Pulmonary artery (tissue), 1 donor: ENCODE data around the gene LCOR.

GRCh38 chr10:96309654-96310439, 5.6 kb downstream of the DNTT start:
- PRO-cap = no peak

- PRO-cap = no peak
Observed at GRCh38 chr10:96514845-96515524, 1.3 kb upstream of the TLL2 start.

DNA sequence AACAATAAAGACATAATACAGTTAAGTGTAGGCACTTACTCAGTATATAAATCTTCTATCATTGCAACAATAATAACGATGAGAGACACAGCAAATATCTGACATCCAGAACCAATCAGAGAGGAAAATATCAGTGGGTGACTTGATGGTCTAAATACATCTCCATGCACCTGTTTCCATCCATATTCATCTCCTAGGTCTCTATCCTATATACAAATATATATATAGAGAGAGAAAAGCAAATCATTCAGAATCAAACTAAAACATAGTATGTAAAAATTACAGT, 35.7 kb downstream of the TM9SF3 start:
- PRO-cap = no peak

DNA sequence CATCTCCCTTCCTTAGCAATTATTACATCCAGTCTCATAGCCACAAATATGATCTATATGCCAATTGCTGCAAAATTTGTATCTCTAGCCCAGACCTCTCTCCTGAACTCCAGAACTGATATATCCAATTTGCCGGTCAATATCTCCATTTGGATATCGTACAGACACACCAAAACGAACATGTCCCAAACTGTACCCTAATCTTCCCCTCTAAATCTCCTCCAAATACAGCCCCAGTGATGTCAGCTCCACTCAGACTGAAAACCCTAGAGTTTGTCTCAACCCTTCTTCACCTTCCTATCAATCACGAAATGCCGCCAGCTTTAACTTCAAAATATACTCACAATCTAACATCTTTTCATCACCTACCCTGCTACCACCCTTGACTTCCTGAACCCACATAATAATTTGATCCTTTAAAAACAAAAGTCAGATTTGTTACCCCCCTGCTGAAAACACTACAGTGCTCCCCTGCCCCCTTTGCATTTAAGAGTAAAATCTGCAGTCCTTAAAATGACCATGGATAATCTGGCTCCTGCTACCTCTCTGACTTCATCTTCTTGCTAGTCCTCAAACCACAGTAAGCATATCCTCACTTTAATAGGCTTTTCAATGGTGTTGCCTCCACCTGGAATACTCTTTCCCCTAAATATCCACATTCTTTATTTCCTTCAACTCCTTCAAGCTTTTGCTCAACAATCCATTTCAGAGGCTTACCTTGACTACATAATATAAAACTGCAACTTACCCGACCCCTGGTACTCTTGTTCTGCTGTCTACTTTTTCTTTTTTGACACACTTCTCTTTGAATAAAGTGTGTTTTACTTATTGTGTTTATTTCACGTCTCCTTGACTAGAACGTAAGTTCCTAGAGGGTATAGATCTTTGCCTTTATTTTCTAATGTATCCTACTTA, 29.5 kb downstream of the TM9SF3 start:
- PRO-cap = no peak

- PRO-cap = no peak
Observed at GRCh38 chr10:96644673-96645930, 58.3 kb upstream of the TM9SF3 start.

- PRO-cap = unidirectional peak, plus-strand start at chr10:96832074; bidirectional peak, plus-strand start at chr10:96832298, minus-strand start at chr10:96832148
Observed at GRCh38 chr10:96831554-96832358, at the start of gene LCOR. Gene LCOR (plus strand): TSS chr10:96832298.

GRCh38 chr10:96898440-96899055, 66.5 kb downstream of the LCOR start:
- PRO-cap = no peak

- PRO-cap = no peak
Observed at GRCh38 chr10:96921582-96922030, 89.5 kb downstream of the LCOR start.

GRCh38 chr10:96936631-96937190, 104.6 kb downstream of the LCOR start:
- PRO-cap = no peak

- PRO-cap = no peak
Observed at GRCh38 chr10:96954971-96955675, 123.0 kb downstream of the LCOR start.

DNA sequence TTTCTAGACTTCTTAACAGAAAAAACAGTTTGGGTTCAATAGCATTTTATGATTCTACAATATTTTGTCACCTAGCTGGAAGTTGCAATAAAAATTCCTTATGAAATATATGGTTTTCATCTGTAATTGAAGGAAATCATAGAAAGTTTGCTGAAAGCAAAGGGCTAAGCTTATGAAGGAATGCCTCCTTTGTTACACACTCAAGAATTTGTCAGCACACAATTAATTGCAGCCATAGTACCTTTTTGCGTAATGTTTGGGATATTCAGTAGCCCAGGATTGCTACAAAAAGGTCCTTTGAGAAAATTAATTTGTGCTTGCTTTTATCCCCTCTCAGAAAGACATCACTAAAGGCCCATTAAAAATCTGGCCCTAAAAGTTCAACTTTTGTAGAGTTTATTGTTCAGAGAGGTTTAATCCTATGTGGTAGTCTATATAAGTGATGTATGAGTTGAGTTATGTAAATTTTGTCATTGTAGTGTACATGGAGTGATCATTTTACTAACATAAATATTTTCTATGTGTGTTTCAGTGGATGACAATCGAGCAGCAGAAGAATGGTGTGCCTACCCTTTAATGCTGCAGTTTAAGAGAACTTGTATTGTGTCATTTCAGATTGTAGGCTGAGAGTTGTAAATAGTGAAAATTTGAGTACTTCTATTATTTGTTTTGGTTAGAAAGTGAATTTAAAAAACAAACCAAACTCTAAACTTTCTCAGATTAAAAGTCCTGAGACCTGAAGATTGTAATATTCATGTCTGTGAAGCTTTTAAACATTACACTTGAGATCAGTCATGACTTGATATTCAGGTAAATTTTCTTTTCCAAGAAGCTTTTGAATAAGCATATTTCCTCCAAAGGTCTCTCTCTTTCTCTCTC, 126.0 kb downstream of the LCOR start:
- PRO-cap = no peak

DNA sequence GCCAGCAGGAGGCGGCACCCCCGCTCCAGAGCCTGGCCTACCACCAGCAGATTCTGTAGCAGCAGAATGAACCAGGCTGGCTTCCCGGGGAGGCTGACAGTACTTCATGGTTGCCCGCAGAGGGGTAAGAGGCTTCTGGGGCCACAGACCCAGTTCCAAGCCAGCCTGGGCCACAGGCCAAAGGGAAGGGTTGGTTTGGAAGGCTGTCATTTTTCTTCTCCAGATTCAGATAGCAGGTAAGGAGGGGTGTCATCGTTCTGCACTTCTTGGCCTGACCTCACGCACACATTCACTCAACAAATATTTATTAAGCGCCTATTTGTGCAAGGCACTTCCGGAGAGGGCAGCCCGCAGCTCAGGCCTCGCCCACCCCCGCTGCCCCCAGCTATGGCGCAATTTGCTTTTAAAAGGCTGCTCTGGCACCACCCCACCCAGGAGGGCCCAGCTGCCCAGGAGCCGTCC, 168.5 kb downstream of the LCOR start:
- PRO-cap = no peak

DNA sequence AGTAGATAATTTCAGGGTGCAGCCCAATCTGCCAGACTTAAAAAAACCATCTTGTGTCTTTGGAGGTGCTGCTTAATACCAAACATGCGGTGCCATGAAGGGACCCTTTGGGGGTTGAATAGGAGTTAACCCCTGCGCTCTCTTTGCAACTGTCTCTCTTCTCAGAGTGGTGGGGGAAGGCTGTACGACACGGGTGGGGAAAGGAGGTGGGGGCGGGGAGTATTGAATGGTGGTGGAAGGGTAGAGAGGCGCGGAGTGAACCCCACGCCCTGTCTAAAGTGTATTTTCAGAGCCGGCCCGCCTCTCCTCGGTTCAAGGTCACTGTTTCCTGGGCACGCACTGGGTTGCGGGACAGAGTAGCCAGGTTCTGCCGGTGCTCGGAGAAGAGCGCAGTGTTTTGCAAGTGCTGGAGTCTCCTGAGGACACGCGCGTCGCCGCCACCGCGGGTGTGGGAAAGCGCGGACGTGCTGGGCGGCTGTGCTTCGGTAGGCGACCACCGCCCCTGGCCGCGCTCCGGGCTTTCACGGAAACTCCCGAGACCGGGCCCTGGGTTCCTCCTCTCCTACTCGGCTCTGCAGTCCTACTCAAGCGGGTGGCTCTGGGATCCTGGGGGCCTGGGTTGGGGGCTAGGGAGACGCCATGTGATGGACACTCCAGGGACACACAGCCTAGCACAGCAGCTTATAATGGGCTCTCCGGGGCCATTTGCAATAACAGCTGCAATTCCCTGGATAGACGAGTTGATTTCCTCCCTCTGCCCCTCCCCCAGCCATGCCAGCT, 1.9 kb downstream of the FRAT1 start:
- PRO-cap = no peak

DNA sequence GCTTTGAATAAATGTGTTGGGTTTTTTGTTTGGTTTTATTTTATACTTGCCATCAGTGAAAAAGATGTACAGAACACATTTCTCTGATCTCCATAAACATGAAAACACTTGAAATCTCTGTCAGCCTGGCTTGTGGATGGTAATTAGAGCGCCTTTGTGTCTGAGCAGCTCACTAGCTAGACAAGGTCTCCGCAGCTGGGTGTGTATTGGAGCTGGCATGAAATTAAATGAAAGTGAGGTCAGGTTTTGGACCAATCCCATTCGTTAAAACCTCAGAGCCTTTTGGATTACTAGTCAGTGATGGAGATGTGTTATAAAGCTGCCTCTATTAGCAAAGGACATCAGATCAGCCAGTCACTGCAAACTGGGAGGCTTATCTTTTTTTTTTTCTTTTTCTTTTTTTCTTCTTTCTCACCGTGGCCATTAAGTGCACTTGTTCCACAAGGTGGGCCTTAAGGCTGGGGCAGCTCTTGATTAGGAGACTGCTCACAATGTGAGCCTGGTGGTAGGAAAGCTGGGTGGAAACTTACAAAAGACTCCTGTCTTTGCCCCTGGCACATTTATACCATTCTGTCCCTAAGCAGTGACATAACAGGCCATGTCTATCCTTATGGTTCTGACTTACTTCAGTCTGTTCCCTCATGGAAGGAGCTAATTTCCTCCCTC, 2.9 kb downstream of the FRAT1 start:
- PRO-cap = no peak

GRCh38 chr10:97366706-97367657, 32.5 kb upstream of the FRAT2 start:
- PRO-cap = no peak

GRCh38 chr10:97380335-97381226, 20.6 kb downstream of the RRP12 start:
- PRO-cap = no peak

DNA sequence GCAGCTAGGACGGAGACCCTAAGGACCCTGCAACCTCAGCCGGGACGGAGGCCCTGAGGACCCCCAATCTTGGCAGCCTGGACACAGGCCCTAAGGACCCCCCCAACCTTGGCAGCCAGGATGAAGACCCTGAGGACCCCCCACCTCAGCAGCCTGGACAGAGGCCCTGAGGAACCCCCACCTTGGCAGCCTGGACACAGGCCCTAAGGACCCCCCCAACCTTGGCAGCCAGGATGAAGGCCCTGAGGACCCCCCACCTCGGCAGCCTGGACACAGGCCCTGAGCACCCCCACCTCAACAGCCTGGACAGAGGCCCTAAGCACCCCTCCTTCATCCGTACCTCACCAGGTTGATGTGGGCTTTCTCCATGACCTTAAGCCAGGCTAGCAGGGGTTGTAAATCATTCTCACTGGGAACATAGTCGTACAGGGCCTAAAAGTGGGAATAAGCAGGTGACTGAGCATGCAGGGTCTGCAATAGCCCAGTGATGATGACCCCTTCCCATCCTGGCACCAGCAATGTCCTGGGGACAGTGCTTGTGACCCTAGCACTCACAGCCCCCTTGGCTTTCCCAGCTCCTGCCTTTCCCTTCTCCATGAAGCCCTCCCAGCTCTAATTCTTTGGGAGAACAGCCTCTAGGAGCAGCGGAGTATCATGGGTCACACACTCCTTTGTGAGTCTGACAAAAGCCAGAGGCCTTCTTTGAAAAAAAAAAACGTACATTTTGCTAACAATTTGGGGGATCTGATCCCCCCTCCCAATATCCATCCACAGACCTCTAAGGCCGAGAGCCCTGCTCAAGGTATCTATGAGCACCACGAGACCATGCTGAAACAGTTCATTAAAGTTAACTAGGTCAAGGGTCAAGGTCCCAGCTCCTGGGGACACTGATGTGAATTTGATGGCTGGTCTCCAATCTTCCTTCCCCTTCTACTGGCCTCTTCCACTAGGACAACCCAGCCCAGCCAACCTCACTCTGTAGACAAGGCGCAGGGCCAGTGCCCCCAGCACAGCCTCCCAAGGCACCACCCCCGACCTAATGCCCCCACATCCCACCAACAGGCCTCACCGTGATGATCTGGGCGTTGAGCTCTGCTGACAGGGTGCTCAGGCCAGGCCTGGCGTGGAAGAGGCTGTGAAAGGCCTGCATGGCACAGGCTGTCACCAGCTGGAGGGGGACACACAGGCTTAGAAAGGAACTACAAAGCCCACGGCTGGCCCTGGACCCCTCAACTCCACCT, 15.9 kb downstream of the RRP12 start:
- PRO-cap = no peak

- PRO-cap = no peak
Observed at GRCh38 chr10:97453172-97453683, 7.3 kb downstream of the ZDHHC16 start.

GRCh38 chr10:97641222-97641973, 927 bp downstream of the PI4K2A start:
- PRO-cap = unidirectional peak, minus-strand start at chr10:97641732

- PRO-cap = no peak
Observed at GRCh38 chr10:97682520-97683194, 4.4 kb downstream of the AVPI1 start.